Foreskin fibroblast (primary cell): ENCODE results near the gene RALGAPA1.

DNA sequence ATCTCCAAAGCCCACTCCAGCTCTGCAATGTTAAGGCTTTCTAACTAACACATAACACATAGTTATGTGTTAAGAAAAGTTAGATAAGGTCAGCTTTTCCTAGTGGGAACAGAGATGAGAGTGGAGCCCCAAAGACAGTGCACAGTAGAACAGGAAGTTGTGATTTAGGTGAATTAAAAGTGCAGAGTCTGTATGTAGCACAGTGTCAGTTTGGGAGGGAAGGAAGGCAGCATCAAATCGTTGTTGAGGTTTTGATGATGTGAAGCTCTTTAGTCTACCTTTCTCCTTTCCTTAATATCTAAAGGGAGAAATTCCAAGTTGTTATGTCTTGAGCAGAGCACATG is 31.7 kb downstream of the PRORP start:
- RRBS: no CpG with 5 or more reads among the region's 1 CpG

DNA sequence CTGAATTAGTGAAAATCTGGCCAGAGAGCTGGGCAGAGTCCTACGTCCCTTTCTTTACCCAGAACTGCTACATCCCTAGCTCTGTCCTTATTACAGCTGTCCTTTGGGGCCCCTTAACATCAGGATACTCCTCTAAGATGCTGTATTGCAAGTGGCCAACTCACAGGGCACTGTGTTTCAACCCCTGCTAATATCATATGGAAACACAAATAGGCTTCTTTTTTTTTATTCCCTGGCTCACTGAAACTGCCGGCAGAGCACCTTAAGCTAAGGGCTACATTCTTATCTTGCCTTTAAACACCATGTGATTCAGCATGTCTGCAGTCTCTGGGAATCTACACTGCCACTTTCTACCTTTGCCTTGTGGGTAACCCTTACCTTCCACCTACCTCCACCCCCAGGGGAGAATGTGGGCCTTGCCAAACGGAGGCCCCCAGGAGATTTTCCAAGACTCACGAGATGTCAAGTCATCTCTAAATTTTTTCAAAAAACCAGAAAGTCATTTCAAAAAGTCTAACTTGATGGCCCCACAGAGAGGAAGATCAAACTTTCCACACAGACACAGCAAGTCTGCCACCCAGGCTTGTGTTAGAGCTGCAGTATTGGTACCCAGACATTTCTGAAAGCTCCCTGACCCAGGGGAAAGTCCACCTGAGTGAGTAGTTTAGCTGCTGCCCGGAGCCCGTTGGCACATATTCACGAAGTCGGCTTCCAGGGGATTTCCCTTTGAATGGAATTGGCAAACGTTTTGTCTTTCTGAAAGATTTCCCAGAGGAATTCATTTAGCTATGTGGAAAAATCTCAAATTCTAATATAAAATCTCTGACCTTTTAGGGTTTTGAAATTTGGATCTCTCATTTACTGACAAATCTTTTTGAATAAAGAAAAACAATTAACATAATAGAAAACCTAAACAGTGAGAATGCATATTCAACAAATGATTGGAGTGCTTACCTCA is 4.7 kb upstream of the PSMA6 start:
- RRBS: no CpG with 5 or more reads among the region's 9 CpGs

GRCh38 chr14:35331637-35332047 is 39.5 kb downstream of the PSMA6 start:
- RRBS: no CpG with 5 or more reads among the region's 6 CpGs

DNA sequence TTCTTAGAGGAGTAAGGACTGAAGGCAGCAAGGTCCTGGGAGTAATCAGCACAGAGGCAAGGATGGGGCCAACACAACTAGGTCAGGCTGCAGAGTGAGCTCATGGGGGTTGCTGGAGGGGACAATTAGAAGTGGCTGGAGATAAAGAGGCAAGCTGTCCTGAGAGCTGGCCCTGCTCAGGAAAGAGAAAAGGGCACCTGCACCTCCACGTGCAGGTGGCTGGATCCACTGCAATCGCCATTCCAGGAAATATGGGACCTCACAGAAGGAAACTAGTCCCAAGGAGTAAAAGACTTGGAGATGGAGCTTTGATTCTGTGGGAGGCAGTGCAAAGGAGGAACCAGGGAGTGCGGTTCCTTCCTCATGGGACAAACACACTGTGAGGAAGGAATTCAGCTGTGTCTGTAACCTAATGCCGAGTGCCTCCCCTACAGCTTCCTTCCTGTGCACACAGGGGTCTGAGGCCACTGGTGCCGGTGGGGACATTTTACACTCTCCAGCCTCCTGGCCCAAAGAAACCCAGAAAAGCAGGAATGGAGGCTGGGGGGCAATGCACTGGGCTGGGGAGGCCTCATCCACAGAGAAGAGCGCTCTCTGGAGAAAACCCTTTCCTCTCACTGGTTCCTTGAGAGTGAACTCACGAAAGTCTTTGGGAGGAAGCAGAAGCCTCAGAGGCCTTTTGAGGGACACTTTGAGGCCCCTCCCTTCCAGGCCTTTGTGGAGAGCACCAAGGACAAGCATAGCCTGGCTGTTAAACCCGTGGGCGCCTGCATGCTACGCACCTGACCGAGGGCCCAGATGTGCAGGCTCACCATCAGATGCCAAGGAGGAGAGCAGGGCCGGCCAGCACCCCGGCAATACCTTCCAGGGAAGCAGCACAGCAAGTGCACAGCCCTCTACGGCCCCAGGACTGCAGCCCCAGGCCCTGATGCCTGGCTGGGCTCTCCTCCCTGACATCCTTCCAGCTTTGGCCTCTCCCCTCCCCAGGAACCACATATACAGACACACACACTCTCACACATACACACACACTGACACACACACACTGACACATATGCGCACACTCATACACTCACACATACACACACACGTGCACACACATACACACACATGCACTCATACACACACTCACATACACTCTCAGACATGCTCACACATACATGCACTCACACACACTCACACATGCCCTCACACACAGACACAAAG is 52.1 kb downstream of the NFKBIA start:
- RRBS: no CpG with 5 or more reads among the region's 16 CpGs

GRCh38 chr14:35353349-35353718 is 51.2 kb downstream of the NFKBIA start:
- RRBS: no CpG with 5 or more reads among the region's 7 CpGs

- RRBS: no CpG with 5 or more reads among the region's 16 CpGs
These were observed 3.1 kb downstream of the NFKBIA start for GRCh38 chr14:35401157-35402239.

DNA sequence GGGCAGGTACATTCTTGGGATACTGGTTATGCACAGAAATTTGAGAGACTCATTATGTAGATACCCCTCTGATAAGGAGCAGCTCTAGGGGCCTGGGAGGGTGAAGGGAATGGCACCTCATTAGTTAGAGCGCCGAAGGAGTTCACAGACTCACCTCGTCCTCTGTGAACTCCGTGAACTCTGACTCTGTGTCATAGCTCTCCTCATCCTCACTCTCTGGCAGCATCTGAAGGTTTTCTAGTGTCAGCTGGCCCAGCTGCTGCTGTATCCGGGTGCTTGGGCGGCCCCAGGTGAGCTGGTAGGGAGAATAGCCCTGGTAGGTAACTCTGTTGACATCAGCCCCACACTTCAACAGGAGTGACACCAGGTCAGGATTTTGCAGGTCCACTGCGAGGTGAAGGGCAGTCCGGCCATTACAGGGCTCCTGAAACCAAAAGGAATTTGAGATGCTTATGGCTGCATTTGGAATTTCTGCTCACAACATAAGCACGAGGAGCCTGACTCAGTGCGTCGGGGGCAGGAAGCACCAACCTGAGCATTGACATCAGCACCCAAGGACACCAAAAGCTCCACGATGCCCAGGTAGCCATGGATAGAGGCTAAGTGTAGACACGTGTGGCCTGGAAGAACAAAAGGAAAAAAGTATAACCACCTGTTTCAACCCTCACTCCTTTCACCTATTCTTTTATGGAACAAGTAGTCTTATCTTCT is 2.2 kb downstream of the NFKBIA start:
- RRBS: no CpG with 5 or more reads among the region's 13 CpGs

DNA sequence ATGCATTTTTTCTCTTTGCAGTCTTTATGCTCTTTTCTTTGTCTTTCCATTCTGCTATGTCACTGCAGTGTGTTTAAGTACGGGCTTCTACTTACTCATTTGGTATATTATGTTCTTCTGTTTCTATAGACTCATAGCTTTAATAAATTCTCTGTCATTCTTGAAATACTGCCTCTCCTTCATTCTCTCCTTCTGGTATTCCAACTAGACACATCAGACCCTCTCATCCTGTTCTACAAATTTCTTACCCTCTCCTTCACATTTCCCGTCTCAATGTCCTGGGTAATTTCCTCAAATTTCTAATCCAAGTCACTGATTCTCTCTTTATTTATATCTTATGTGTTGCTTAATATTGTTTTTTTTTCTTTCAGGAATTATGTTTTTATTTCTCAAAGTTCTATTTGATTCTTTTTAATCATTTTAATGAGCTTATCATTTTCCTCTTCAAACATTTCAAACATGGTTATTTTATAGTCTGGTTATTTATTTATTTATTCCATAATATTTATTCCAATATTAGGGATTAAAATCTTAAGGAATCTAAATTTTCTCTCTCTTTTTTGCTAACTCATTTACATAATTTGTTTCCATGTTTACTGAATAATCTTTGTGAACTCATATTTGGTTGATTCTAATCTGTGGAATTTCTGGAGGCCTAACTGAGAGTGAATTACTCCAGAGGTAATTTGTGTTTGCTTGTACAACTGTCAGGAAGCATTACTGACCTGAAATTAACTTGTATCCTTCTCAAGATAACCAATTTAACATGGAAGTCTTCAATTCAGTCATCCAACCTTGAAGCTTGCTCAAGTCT is 93.9 kb downstream of the RALGAPA1 start:
- RRBS: no CpG with 5 or more reads among the region's 2 CpGs

DNA sequence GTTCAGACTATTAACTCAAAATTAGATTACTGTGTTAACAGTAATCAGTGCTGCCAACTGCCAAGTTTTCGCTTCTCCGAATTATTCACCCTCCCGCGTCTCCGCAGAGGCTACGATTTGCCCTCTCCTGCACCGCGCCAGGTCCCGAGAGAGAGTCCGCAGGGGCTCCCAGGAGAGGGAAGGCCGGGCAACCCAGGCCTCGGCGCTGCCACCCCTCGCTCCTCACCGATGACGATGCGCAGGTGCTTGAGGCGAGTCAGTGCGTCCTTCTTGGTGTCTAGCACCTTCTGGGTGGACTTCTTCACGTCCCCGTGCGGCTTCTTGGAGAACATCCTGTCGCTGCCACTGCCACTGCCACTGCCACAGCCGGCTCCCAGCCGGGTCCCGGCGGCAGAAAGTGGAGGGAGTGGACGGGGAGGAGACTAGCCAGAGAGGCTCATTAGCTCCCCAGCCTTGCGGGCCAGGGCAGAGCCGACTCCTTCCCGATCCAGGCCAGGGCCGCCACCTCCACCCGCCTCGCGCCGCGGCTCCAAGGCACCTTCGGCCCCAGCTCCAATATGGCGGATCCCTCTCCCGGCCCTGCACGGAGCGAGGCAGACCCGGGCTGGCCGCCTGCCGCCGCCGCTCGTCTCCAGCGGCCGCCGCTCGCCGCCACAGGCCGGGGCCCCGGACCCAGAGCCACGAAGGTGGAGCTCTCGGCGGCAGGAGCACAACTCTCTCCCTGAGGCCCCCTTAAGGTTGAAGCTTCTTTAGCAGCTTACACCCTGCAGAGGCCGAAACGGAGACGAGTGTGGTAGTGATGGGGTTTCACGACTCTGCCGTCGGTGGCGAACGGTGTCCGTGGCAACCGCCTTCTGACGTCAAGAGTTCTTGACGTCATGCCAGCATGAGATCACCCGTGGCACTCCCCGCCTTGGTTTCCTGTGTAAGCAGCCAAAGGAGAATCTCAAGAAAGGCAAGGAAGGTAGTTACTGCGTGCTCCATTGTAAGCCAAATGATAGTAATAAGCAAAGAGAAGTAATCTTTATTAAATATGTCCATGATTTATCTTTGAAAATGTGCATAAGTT is at the start of gene RALGAPA1:
Gene RALGAPA1 (minus strand): TSS at position 792 of the 1,069 bp plus-strand sequence.
- RRBS: no CpG with 5 or more reads among the region's 73 CpGs

DNA sequence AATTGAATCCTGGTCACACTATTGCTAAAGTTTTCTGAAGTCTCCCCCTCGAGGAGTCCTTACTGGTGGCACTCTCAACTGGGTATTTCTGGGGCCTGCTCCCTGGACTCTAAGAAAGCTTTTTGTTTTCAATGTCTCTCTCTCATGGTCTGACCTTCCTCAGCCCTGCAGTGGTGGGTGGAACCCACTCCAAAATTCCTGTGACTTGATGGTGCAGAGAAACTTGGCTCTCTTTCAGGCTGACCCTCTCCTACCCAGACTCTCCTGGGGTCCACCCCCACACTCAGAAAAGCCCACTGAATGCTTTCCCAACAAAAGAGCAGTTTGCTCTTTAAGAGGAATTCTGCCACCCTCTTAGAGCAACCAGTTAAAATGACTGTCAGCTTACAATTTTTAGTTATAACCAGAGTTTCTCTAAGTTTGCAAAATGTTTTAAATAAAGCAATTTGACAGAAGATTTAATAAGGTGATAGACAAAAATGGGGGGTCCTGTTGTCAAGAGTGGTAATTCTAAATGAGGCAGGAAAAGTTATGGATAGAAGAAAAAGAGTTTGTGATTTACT is 142.9 kb downstream of the MBIP start:
- RRBS: no CpG with 5 or more reads among the region's 1 CpG

DNA sequence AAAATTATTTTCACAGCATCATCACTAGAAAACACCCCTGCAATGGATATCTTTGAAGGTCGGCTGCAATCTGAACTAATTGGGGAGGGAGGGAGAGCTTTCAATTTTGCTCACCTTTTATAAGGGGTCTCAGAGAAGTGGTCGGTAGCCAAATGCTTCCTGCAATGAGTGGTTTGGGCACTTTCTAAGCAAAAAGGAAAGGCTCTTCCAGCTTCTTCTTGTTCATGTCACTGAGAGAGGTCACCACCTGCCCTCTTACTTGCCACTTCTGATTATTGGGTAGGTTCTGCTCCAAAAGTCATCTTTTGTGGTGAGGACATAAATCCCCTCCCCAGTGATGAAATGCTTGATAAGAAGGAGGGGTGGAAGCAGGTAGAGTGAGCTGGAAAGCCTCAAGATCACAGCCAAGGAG is 103.0 kb downstream of the MBIP start:
- RRBS: no CpG with 5 or more reads among the region's 2 CpGs

- RRBS: no CpG with 5 or more reads among the region's 8 CpGs
These were observed 12.8 kb downstream of the NKX2-1 start for GRCh38 chr14:36507078-36507759.

DNA sequence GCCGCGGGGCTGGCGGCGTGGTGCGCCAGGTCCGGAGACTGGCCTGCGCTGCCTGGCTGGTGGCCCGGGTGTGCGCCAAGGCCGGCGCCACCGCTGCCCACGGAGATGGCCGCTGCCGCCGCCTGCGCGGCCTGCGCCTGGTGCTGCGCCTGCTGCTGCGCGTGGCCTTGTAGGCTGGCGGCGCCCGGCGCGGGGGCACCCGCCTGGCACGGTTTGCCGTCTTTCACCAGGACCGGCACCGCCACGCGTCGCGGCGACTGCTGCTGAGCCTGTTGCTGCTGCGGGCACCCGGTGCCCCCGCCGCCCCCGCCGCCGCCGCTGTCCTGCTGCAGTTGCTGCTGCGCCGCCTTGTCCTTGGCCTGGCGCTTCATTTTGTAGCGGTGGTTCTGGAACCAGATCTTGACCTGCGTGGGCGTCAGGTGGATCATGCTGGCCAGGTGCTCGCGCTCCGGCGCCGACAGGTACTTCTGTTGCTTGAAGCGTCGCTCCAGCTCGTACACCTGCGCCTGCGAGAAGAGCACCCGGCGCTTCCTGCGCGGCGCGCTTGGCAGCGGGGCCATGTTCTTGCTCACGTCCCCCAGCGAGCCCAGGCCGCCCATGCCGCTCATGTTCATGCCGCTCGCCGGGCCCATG is 2.5 kb downstream of the NKX2-1 start:
- RRBS: 3% methylated on average over 45 of the region's 75 CpGs

DNA sequence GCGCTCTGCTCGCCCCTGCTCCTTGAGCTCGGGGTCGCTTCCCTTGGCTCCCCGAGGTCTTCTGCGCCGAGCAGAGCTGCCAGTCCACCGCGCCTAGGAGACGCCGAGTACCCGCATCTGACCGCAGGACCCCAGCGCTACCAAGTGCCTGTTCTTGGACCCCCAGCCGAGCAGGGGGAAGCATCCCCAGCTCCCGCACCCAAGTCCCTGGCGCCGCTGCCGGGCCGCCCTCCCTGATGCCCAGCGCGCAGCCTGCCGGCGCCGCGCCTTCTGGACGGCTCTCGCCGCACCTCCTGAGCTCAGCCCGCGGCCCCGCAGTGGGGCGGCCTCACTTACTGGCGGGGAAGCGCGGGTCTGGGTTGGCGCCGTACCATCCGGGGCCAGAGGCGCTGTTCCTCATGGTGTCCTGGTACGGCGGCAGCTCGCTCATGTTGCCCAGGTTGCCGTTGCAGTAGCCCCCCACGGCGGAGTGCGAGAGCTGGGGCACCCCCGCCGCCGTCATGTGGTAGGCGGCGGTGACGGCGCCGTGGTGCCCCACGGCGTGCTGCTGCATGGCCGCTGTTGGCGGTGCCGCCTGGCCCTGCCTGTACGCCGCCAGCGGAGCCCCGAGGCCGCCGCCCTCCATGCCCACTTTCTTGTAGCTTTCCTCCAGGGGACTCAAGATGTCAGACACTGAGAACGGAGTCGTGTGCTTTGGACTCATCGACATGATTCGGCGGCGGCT is 1.2 kb downstream of the NKX2-1 start:
- RRBS: 7% methylated on average over 10 of the region's 72 CpGs

DNA sequence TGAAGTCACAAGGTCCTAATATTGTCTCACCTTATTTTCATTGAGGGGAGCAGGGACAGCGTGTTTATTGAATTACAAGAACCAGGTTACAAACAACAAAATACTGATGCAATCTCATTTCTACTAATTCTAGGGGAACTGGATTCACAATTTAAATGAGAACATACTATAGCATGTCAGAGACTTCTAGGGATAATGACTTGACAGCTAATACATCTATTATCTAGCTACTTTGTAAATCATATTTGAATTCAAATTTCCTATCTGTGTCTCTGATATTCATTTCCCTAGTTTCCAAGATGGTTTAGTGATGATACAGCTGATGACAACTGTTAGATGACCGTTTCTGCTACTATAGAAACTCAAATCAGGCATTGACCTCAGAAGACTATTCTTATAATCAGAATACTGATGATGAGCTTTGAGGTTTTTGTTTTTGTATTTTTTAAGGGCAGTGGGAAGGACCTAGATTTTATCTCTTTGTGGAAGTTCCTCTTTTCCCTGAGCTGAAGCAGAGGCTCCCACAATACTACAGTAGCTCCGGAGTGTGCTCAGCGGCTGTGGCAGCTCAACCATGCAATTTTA is 145.3 kb downstream of the SLC25A21 start:
- RRBS: no CpG with 5 or more reads among the region's 4 CpGs

GRCh38 chr14:38042138-38042638 is 165.5 kb upstream of the SSTR1 start:
- RRBS: no CpG with 5 or more reads among the region's 7 CpGs

GRCh38 chr14:38078297-38078937 is 129.3 kb upstream of the SSTR1 start:
- RRBS: no CpG with 5 or more reads among the region's 5 CpGs

GRCh38 chr14:38211411-38211905 is 3.8 kb downstream of the SSTR1 start:
- RRBS: 8% methylated on average over 13 of the region's 28 CpGs

DNA sequence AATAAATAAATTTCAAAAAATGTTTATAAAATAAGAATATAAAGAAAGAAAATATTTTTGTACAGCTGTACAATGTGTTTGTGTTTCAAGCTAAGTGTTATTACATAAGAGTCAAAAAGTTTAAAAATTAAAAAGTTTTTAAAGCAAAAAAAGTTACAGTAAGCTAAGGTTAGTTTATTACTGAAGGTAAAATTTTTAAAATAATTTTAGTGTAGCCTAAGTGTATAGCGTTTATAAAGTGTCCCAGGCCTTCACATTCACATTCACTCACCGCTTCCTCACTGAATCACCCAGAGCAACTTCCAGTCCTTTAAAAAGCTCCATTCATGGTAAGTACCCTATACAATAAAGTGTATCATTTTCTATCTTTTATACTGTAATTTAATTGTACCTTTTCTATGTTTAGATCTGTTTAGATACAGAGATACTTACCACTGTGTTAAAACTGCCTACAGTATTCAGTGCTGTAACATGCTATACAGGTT is 3.9 kb downstream of the CLEC14A start:
- RRBS: no CpG with 5 or more reads among the region's 2 CpGs

GRCh38 chr14:39029683-39030788 is 73.0 kb downstream of the SEC23A start:
- RRBS: 96% methylated on average over 2 of the region's 24 CpGs